Ovary (tissue), 7 donors: ENCODE results near the genes TEX36 and BCCIP.

GRCh38 chr10:124605501-124606357 lies 138.4 kb downstream of the FAM53B start:
- PRO-cap, 7 experiments, result no peak in any of the 7 experiments
- RAMPAGE, long total RNA, 2 experiments, result no peak in any of the 2 experiments

- PRO-cap, 7 experiments, result no peak in any of the 7 experiments
- RAMPAGE, long total RNA, 2 experiments, result no peak in any of the 2 experiments
Measured at GRCh38 chr10:124612340-124613224, 131.6 kb downstream of the FAM53B start.

- PRO-cap, 7 experiments, result no peak in any of the 7 experiments
- RAMPAGE, long total RNA, 2 experiments, result no peak in any of the 2 experiments
Measured at GRCh38 chr10:124619038-124619633, 125.0 kb downstream of the FAM53B start.

DNA sequence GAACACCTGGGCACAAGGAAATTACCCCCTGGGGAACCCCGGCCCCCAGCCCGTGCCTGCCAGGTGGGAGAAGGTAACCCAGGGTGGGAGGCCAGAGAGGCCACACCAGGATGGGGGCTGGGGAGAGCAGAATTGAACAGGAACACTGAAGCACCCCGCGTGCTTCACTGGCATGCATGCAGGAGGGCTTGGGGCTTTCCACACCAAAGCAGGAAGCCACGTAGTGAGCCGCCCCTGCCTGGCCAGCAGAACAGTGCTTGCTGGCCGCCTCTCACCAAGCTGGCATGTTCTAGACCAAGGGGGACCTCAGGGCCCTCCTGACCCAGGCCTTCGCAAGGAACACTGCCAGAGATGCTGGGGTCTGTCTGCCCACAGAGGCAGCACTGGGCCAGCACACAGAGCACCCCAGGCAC lies 46.0 kb downstream of the FAM53B start:
- PRO-cap, 7 experiments, result no peak in any of the 7 experiments
- RAMPAGE, long total RNA, 2 experiments, result no peak in any of the 2 experiments

- PRO-cap, 7 experiments, result no peak in any of the 7 experiments
- RAMPAGE, long total RNA, 2 experiments, result no peak in any of the 2 experiments
Measured at GRCh38 chr10:124717999-124719118, 25.8 kb downstream of the FAM53B start.

GRCh38 chr10:124736276-124737179 lies 7.7 kb downstream of the FAM53B start:
- PRO-cap, 7 experiments, result peak in 6 of 7 experiments; most common plus-strand start chr10:124736725 (in 2); most common minus-strand start chr10:124736576 (in 5)
- RAMPAGE, long total RNA, 2 experiments, result no peak in any of the 2 experiments

GRCh38 chr10:124864302-124865208 lies 62.9 kb downstream of the ABRAXAS2 start:
- PRO-cap, 7 experiments, result no peak in any of the 7 experiments
- RAMPAGE, long total RNA, 2 experiments, result no peak in any of the 2 experiments

DNA sequence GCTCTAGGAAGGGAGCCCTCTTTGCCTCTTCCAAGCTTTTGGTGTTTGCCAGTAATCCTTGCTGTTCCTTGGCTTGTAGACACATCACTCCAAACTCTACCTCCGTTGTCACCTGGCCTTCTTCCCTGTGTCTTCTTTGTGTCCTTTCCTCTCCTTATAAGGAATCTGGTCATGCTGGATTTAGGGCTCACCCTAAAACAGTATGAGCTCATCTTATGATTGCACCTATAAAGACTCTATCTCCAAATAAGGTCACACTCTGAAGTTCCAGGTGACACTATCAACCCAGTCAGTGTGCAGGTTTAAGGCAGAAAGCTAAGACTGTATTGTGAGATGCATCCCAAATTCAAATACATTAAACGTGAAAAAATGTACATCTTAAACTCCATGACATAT lies 49.0 kb upstream of the ZRANB1 start:
- PRO-cap, 7 experiments, result no peak in any of the 7 experiments
- RAMPAGE, long total RNA, 2 experiments, result no peak in any of the 2 experiments

DNA sequence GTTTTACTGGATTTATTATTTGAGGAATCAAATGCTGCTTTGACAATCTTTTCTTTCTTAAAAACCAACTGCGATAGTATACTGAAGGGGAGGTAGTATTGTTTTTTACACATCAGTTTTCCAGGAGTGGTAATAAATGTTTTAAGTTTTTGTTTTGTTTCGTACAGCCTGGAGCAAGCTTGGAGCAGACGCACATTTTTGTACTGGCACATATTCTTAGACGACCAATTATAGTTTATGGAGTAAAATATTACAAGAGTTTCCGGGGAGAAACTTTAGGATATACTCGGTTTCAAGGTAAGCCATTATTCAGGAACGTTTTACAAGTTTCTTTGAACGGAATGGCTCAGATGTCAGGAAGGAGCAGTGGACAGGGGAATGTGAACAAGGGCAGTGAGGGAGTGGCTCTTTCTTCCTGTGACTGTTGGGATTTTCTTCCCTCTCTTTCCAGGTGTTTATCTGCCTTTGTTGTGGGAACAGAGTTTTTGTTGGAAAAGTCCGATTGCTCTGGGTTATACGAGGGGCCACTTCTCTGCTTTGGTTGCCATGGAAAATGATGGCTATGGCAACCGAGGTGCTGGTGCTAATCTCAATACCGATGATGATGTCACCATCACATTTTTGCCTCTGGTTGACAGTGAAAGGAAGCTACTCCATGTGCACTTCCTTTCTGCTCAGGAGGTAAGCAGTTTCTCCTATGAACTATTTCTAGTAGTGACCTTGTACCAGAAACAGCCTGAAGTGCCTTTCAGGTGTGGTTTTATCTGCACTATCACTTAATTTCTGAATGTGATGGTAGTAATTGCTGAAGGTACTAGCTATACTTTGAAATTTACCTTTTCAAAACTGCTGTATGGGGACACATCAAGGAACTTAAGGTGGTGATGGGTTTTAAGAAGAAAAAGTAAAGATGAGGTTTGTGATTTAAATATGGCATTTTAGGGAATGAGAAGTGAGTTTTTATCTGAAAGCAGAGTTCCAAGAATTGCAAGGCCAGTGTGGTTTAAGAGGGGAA lies 41.4 kb downstream of the ZRANB1 start:
- PRO-cap, 7 experiments, result no peak in any of the 7 experiments
- RAMPAGE, long total RNA, 2 experiments, result no peak in any of the 2 experiments

GRCh38 chr10:125000928-125001852 lies 26.7 kb downstream of the CTBP2 start:
- PRO-cap, 7 experiments, result peak in 1 of 7 experiments; most common plus-strand start chr10:125001047 (in 1); most common minus-strand start chr10:125001320 (in 1)
- RAMPAGE, long total RNA, 2 experiments, result no peak in any of the 2 experiments

DNA sequence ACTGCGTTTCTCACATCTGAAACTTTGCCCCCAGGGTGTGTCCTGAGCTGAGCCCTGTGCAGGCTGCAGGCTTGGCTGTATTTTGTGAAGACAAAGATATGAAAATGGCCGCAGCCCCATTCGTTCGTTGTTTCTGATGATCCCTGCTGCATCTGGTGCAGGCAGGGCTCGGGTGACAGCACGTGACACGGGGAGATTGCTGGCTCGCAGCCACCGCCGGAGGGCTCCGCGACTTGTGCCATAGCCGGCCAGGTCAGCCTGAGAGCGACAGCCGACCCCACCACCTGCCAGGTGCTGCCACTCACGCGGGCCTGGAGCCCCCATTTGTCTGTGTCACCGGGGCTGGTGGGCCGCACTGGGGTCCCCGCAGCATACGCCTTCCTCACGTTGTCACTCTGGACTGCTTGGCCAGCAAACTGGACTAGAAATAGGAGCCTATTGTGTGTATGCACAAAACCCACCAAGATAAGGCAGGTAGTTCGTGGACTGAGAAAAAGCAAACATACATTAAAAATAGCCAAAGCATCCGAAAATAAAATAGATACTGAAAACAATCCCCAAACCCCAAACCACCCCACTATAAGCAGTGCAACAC lies 4.5 kb downstream of the CTBP2 start:
- PRO-cap, 7 experiments, result no peak in any of the 7 experiments
- RAMPAGE, long total RNA, 2 experiments, result no peak in any of the 2 experiments

DNA sequence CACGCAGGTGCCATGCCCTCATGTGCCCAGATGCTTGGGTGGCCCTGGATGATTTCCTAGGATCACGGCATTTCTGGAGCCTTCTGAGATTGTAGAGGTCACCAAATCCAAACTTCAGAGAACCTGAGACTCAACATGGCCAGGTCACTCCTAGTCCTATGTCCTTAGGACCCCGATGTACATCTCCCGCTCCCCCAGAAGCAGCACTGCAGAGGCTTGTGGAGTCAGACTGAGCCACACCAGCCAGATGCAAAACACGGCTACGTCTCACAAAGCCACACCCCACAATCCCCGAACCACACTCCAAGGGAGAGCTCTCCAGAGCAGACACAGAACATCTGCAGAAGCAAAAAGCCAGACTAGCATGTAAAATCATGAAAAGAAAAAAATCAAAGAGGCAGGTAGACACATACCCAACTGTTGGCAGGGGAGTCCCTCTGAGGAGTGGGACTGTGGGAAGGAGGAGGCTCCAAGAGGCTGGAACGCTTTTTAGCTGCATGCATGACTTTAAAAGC lies 27.5 kb upstream of the CTBP2 start:
- PRO-cap, 7 experiments, result peak in 4 of 7 experiments; most common plus-strand start position 299 of the sequence (in 4); most common minus-strand start position 231 of the sequence (in 4)
- RAMPAGE, long total RNA, 2 experiments, result no peak in any of the 2 experiments

DNA sequence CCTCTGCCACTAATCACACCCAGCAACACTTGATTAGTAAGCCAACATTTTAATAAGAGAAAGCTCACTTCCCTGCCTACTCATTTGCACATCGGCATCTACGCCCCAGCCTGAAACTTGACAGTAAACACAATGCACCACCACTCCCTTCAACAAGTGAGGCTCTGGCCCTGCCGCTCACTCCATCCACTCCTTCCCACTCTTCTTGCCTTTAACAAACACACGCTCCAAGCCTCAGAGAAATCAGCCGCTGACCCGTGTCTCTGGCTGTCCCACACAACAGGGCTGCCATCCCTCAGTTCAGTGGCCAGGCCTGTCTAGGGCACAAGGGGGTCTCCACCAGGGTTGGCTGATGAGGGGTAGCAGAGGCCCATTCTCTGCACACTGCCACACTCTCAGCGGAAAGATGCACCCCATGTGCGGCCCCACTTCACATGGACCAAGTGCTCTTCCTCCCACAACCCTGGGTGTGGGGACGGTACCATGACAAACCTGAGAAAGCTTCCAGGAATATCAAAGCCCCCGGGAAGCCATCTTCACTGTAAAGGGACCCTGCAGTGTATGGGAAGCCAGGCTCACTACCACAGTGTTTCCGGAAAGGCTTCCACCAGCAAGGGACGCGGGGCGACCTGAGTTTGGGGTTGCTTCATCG lies 78.0 kb upstream of the CTBP2 start:
- PRO-cap, 7 experiments, result no peak in any of the 7 experiments
- RAMPAGE, long total RNA, 2 experiments, result no peak in any of the 2 experiments

DNA sequence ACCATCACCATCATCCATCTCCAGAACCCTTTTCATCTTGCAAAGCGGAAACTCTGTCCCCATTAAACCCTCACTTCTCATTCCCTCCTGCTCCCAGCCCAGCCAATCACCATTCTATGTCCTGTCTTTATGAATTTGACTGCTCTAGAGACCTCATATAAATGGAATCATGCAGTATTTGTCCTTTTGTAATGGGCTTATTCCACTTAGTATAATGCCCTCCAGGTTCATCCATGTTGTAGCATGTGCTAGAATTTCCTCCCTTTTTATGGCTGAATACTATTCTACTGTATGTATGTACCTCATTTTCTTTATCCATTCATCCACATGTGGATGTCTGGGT lies 202.1 kb upstream of the CTBP2 start:
- PRO-cap, 7 experiments, result no peak in any of the 7 experiments
- RAMPAGE, long total RNA, 2 experiments, result no peak in any of the 2 experiments

DNA sequence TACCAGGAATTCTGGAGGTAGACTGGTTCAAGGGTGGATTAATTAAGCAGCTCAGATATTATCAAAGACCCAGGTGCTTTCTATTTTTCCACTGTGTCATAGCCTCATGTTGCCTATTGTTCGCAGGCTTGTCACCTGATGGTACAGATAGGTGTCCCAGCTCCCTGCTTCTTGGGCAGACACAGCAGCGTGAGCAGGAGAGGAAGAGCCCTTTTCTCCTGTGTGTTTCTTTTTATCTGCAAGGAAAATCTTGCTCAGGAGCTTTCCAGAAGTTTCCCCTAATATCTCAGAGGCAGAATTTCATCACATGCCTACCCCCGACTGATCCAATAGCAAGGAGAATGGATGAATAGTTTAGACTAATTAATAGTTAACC lies 288.7 kb upstream of the CTBP2 start:
- PRO-cap, 7 experiments, result no peak in any of the 7 experiments
- RAMPAGE, long total RNA, 2 experiments, result no peak in any of the 2 experiments

DNA sequence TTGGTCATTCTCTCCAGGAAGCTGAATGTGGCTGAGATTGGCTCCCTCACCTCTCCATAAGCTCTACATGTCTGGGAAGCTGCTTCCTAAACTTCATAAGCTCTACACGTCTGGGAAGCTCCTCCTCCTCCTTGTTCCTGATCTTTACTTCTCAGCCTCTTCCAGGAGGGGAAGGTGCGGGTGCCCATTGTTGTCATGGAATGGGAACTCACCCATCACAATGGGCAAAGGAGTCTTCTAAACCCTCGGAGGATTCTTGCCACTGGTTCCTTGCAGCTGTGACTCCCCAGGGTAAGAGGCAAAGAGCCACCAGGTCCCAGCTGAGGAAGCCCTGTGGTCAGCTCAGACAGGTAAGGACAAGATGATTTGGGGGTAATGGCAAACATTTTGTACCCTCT lies at the start of gene TEX36:
Gene TEX36 (minus strand): TSS at position 182 of the 398 bp plus-strand sequence.
- PRO-cap, 7 experiments, result no peak in any of the 7 experiments
- RAMPAGE, long total RNA, 2 experiments, result no peak in any of the 2 experiments

DNA sequence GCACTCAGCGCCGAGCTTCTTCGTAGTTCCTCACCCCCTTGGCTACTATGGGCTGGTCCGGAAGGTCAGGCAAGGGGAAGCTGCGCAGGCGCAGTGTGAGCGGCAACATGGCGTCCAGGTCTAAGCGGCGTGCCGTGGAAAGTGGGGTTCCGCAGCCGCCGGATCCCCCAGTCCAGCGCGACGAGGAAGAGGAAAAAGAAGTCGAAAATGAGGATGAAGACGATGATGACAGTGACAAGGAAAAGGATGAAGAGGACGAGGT lies at the start of gene BCCIP:
Gene BCCIP (plus strand): TSS at position 96 of the 262 bp plus-strand sequence.
- PRO-cap, 7 experiments, result peak in 7 of 7 experiments; most common plus-strand start position 96 of the sequence (in 4)
- RAMPAGE, long total RNA, 2 experiments, result no peak in any of the 2 experiments

GRCh38 chr10:126041689-126042894 lies 145.7 kb downstream of the FANK1 start:
- PRO-cap, 7 experiments, result peak in 3 of 7 experiments; most common plus-strand start chr10:126042134 (in 3); most common minus-strand start chr10:126041918 (in 2)
- RAMPAGE, long total RNA, 2 experiments, result no peak in any of the 2 experiments

- PRO-cap, 7 experiments, result no peak in any of the 7 experiments
- RAMPAGE, long total RNA, 2 experiments, result no peak in any of the 2 experiments
Measured at GRCh38 chr10:126070396-126071270, 174.3 kb downstream of the FANK1 start.

DNA sequence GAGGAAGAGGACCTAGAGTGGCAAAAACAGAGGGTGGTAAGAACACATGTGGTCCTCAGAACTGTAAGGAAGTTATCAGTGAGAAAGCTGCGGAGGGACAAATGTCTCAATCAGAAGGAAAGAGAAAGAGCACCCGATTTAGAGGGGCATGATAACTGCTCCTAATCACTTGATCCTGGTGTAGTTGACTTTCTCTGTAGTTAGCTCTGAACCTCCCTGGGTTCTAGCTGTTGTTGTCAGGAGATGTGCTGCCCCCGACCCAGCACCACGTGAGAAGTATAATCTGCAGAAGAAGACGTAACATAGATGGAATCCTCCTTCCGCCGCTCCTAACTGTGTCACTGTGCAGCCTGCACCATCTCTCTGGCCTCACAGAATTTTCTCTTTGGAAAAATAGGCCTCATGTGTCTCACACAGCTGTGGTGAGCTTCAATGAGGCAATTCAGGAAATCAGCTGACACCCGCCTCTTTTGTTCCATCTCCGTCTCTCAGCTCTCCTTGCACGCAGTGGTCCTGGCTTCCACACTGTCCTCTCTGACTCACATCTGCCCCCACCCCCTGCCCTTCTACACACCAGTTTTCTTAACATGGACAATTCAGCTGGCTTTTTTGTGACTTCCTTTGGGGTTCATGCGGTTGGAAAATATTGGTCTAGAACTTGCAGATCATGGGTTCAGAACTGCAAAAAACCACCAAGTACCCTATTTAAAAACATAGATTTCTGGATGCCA lies 7.2 kb downstream of the C10orf90 start:
- PRO-cap, 7 experiments, result no peak in any of the 7 experiments
- RAMPAGE, long total RNA, 2 experiments, result no peak in any of the 2 experiments